CD14-positive monocyte (primary cell): ENCODE data around the genes CDC37L1, INSL6 and RIC1.

DNA sequence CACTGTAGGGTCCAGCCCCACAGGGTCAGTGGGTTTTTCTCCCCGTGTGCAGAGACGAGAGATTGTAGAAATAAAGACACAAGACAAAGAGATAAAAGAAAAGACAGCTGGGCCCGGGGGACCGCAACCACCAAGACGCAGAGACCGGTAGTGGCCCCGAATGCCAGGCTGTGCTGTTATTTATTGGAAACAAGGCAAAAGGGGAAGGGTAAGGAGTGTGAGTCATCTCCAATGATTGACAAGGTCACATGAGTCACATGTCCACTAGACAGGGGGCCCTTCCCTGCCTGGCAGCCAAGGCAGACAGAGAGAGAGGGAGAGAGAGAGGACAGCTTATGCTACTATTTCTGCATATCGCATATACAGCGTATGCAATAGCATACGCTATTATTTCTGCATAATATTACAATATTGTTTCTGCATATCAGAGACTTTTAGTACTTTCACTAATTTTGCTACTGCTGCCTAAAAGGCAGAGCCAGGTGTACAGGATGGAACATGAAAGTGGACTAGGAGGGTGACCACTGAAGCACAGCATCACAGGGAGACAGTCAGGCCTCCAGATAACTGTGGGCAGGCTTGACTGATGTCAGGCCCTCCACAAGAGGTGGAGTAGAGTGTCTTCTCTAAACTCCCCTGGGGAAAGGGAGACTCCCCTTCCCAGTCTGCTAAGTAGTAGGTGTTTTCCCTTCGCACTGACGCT lies 50.4 kb downstream of the RFX3 start:
- CAGE, long polyA plus RNA: no peak

GRCh38 chr9:3527615-3527953 lies 1.8 kb upstream of the RFX3 start:
- CAGE, long polyA plus RNA: no peak

GRCh38 chr9:3528229-3529096 lies 2.7 kb upstream of the RFX3 start:
- CAGE, long polyA plus RNA: no peak

- CAGE, long polyA plus RNA: no peak
Measured at GRCh38 chr9:4268948-4269492, 30.8 kb downstream of the GLIS3 start.

GRCh38 chr9:4490719-4491060 lies 422 bp downstream of the SLC1A1 start:
- CAGE, long polyA plus RNA: no peak

DNA sequence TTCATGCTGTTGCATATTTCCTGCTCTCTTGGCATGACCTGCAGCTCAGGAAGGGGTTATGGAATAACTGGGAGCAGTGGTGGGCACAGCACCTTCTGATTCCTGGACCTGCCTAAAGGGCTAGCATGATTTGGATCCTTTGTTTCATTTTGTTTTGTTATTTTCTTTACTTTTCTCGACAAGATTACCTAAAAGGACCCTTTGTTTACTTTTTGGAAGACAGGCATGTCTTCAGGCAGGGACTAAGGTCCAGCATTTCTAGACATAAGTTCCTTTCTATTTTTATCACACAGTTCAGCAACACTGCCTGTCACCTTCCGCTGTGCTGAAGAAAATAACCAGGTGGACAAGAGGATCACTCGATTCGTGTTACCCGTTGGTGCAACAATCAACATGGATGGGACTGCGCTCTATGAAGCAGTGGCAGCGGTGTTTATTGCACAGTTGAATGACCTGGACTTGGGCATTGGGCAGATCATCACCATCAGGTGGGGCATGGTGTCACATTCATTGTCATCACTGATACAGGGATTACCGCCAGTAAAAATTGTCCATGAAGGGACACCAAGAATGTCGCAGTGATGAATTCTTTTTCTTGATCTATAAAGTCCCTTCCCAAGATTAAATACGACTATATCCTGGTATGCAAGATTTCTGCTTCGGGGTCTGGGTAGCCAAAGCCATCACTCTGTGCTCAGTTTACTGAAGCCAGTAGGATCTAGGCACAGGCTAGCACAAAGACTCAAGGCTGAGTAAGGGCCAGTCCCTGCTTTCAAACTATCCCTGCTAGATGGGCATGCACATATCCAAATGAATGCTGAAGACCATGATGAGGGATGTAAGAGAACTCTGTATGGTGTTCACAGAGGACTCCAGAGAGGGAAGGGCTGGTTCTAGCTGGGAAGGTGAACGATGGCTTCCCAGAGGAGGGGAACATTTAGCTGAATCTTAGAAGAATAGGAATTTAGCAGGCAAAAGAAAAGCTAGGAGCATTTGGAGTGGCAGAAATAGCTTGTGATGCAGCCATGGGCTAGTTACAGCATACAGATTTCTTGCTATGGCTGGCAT lies 85.5 kb upstream of the PLPP6 start:
- CAGE, long polyA plus RNA: no peak

DNA sequence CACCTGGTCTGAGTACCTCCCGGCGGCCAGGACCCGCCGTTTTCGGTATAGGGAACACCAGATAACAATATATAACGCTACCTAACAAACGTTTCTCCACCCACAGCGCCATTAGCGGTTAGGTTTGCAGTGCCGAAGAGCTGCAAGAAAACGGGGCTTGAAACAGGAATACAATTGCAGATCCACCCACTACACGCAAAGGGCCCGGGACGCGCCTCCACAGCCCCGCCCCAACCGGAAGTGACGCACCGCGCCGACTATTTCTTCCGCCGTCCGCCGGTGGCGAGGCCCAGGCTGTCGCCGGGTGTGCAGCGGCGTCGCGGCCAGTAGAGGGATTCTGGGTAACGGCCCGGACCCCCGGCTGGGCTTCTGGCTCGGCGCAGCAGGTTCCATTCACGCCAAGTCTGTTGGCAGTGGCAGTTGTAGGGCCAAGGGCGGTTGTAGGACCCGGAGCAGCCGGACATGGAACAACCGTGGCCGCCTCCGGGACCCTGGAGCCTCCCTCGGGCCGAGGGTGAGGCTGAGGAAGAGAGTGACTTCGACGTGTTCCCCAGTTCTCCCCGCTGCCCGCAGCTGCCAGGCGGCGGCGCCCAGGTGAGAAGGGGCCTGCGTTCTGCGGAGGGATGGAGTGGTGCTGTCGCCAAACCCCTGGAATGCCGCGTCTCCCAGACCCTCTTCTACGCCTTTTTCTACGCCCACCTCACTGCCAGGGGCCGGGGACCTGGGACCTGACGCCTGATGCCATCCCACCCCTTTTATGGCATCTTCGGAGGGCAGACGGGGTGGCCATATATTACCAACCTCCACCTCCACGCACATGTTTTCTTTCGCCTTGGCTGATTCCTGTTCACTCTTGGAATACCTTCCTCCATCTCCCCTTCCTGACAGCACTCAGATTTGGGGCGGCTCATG lies at the start of gene CDC37L1:
Gene CDC37L1 (plus strand): TSS at position 264 of the 912 bp plus-strand sequence.
- CAGE, long polyA plus RNA: no peak

- CAGE, long polyA plus RNA: no peak
Measured at GRCh38 chr9:4718067-4718771, 22.8 kb downstream of the AK3 start.

- CAGE, long polyA plus RNA: no peak
Measured at GRCh38 chr9:4829677-4830214, 37.0 kb downstream of the RCL1 start.

DNA sequence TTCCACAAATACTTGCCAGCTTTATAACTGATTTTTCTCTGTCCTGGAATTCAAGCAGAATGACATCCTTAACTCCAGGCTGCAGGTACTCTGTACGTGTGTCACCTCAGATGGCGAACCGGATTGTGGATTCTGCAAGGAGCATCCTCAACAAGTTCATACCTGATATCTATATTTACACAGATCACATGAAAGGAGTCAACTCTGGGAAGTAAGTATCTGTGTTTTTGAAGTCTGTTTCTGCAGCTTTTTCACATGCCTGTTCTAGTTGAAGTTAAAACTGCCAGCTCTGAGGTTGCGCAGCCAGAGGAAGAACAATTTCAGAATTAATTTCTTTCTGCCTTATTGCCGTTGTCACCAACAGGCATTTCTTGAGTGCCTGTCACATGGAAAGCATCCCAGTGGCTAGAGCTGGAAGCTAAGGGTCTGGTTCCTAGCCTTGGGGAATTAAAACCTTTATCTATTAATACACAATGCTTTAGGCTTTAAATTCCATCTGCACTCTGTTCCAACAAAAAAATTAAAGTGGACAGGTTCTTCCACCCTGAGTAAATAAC lies 48.5 kb downstream of the RCL1 start:
- CAGE, long polyA plus RNA: no peak

GRCh38 chr9:5044076-5044631 lies 59.1 kb downstream of the JAK2 start:
- CAGE, long polyA plus RNA: no peak

DNA sequence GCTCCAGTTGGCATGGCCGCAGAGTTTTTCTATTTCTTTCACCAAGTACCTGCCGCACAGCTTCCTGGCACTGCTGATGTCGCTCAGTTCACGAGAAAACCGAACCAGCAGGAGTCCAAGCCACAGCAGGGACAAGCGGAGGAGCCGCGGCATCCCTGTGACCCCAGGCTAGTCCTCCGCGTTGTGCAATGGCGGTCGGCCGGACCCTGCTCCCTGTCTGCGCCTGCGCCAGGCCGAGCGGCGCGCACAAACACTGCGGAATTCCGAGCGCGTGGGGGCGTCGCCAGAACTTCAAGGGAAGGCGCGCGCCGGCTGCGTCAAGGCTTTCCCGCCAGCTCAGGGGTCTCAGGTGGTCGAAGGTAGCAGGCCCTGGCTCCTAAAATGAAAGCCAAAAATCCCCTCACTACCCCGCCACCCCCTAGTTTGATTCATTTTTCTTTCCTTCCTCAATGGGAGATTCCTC lies at the start of gene INSL6:
Gene INSL6 (minus strand): TSS at position 190 of the 463 bp plus-strand sequence.
- CAGE, long polyA plus RNA: no peak

- CAGE, long polyA plus RNA: no peak
Measured at GRCh38 chr9:5326821-5327207, 12.9 kb downstream of the RLN1 start.

DNA sequence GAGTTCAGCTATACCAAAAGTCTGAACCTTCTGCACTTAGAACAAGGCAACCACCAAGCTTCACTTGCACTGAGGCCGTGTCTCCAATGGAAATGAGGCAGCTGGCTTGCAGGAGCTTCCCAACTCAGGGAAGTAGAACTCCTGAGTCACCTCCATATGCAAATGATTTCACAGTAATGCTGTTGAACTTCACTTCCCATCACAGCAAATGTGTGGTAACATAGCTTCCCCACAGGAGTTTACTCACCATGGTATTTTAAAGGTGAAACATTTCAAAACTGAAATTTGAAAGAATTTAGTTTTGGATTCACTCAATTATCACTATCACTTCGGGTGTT lies 8.9 kb downstream of the CD274 start:
- CAGE, long polyA plus RNA: no peak

DNA sequence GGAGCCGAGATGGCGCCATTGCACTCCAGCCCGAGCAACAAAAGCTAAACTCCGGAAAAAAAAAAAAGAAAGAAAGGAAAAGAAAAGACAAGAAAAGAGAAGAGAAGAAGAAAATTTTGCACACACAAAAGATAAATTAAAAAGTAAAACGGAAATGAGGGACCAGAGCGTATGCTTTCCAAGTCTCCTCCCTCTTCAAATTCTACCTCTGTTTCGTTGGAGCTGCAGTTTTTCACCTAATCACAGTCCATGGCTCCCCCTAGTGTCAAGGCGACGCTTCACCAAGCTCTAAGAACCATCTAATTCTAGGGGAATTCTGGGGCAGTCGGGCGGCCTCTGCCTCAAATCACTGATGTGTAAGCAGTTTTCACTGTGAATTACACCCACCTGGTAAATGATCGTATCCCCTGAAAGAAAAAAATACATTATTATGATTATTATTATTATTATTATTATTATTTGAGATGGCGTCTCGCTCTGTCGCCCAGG lies 28.4 kb upstream of the RIC1 start:
- CAGE, long polyA plus RNA: no peak

GRCh38 chr9:5629047-5629995 lies at the start of gene RIC1:
Gene RIC1 (plus strand): TSS chr9:5629107.
- CAGE, long polyA plus RNA: no peak

DNA sequence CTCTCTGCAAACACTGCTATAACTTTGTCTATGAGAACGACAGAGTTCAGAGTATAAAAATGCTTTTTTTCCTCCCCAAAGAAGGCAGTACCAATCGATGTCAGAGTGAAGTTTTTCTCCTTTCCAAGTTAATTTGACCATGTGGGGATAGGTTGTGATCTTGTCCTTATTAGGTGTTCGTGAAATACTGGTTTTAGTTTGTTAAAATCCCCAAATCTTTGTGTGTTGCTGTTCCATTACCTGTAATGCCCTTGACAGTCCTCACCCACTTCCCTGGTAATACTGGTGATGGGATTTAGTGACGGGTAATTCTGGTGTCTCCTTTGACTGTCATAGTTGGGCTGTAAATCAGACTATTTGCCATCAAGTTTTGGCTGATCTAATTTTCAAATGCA lies 1.4 kb downstream of the RIC1 start:
- CAGE, long polyA plus RNA: no peak

DNA sequence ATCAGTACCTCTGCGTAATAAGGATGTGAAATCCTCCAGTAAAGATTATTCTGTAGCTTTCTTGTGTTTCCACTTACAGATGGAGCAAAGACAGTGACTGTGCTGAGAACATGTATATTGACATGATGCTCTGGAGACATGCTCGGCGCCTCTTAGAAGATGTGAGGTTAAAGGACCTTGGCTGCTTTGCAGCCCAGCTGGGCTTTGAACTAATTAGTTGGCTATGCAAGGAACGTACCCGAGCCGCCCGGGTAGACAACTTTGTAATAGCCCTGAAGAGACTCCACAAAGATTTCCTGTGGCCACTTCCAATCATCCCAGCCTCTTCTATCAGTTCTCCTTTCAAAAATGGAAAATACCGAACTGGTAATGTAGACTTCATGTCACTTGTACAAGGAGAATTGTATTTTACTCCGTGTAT lies 64.0 kb downstream of the ERMP1 start:
- CAGE, long polyA plus RNA: no peak

GRCh38 chr9:5775693-5776122 lies 57.2 kb downstream of the ERMP1 start:
- CAGE, long polyA plus RNA: no peak

DNA sequence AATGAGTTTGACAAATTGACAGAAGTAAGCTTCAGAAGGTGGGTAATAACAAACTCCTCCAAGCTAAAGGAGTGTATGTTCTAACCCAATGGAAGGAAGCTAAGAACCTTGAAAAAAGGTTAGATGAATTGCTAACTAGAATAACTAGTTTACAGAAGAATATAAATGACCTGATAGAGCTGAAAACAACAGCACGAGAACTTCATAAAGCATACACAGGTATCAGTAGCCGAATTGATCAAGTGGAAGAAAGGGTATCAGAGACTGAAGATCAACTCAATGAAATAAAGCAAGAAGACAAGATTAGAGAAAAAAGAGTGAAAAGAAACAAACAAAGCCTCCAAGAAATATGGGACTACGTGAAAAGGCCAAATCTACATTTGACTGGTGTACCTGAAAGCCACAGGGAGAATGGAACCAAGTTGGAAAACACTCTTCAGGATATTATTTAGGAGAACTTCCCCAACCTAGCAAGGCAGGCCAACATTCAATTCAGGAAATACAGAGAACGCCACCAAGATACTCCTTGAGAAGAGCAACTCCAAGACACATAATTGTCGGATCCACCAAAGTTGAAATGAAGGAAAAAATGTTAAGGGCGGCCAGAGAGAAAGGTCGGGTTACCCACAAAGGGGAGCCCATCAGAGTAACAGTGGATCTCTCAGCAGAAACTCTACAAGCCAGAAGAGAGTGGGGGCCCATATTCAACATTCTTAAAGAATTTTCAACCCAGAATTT lies 52.1 kb downstream of the ERMP1 start:
- CAGE, long polyA plus RNA: no peak